GM19240 (cell line): ENCODE results near the gene GGPS1.

DNA sequence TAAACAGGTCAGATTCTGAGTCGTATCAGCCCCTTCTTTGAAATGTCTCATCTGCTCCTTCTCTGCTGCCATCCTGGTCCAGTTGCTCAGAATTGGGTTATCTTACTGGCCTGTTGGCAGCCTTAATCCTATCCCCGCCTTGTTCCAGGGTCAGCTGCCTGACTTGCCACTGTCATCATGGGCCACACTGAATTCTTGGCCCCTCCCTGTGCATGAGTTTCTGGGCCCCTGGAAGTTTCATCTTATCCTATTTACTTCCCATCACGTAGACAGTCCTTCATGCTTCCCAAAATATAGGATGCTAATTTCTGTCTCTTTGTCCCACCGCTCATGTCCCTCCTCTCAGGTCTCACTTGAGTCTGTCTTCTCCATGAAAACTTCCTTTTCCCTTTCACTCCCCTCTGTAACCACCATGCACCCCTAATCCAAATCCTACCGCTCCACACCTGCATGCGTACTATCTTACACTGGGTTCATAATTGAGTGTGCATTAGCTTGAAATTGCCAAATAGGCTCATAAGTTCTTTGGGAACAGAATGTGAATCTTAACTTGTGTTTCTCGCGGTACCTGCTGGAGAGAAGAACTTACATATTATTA, 23.5 kb downstream of the IRF2BP2 start:
- RRBS = no CpG with 5 or more reads among the region's 8 CpGs

DNA sequence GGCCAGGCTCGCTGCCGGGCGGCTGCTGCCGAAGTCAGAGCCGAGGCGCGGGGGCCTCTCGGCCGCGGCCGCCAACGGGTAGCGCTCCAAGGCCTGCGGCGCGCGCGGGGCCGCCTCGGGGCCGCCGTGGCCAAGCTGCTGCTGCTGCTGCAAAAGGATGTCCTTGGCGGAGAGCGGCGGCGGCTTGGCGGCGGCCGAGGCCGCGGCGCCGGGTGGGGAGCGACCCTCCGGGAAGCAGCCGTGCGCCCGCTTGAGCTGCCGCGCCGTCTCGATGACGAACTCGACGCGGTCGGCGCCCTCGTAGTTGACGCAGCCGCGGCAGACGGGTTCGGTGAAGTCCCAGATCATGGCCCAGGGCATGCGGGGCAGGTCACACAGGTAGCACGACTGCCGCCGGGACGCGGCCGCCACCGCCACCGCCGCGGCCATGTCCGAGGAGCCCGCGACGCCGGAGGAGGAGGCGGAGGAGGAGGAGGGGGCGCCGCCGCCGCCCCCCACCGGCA, 861 bp downstream of the IRF2BP2 start:
- RRBS = 1% methylated on average over 19 of the region's 76 CpGs

DNA sequence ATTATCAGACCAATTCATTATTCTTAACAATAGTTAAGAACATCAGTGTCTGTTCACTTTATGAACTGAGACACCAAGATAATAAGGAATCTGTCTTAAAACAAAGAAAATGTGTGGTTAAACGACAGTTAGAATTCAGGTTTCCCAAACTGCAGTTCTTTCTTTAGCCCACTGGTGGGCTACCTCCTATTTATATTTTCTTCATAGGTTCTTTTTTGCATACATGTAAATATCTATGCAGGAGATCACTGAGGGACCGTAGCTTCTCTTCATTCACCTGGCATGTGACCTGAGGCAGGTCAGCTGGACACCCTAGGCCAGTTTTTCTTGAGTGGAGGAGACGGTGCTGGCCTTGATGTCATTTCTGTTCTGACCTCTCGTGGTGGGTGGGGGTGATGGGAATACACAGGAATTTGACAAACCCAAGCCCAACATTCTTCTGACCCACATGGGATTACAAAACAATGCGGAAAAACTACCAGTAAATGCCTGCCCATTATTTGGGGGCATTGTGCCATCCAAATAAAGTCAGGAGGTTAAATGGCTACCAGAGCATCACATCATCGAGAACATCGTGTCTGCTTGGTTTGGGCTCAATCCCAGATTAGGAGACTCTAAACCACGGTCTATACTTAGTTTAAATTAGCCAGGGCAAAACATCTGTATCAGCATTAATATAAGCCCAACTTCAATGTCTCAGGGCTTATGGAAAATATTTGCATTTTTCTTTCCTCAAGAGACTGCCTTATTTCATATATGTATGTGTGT, 7.2 kb upstream of the IRF2BP2 start:
- RRBS = no CpG with 5 or more reads among the region's 8 CpGs

- RRBS = no CpG with 5 or more reads among the region's 5 CpGs
These were observed 90.1 kb upstream of the IRF2BP2 start for GRCh38 chr1:234699983-234700539.

GRCh38 chr1:234707485-234708017, 97.6 kb upstream of the IRF2BP2 start:
- RRBS = no CpG with 5 or more reads among the region's 4 CpGs

GRCh38 chr1:234725091-234725763, 115.2 kb upstream of the IRF2BP2 start:
- RRBS = no CpG with 5 or more reads among the region's 7 CpGs

DNA sequence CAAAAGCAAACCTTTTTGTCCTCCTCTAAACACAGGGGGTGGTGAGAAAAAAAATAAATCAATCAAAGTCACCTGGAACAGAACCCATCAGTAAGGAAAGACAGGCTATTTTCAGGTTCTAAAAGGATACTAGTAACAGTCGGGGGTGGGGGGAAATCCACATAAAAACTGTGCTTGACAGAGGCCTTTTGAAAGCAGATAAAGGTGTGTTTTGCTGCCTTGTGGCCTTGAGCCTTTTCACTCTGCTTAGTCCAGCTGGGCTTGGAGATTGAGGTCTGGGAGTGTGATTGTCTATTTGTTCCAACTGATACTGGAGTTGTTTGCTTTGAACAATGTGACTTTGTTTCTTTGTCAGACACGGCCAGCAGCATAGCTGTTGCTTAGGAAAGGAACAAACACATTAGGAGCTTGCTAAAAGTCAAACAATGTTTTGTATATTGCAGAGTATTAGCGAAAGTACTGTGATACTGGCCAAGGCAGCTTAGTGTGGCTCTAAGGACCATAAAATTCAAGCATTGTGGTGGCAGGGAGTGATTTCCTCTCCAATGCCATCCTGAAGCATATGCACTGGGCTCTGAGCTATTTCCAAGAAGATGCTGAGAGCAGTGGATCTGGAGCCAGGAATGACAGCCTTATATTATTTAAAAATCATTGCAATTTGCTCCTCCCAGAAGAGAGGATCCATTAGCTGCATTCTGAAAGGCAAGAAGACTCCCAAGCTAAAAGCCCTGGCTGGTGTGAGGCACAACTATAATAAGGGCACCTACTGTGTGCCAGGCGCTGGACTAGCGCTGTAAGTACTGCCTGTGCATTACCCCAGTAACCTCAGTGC, 141.3 kb upstream of the IRF2BP2 start:
- RRBS = no CpG with 5 or more reads among the region's 5 CpGs

DNA sequence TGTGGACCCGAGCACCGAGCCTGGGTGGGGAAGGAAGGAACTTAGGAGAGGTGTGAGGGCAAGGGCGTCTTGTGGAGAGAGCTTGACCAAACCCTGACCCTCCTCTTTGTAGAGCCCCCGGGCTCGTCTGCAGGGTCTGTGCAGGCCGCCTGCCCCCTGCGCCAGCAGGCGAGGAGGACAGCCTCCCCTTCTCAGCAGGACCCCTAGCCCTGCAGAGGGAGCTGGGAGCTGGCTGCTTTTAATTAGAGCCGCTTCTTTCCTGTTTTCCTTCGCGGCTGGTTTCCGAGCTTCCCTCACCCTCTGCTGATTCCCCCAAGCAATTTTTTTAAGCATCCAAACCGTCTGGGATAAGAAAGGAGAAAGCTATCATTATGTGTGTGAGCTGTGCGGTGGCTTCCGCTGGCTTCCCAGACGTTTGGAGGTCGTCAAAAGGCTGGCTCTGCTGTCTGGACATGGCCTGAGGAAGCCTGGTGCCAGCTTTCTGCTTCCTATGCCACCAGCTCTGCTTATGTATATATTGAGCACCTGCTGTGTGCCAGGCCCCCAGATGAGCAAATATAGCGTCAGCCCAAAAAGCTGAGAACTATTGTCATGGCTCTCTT, 160.2 kb upstream of the IRF2BP2 start:
- RRBS = no CpG with 5 or more reads among the region's 18 CpGs

- RRBS = 67% methylated on average over 7 of the region's 16 CpGs
These were observed 252.9 kb upstream of the IRF2BP2 start for GRCh38 chr1:234862777-234863461.

- RRBS = no CpG with 5 or more reads among the region's 13 CpGs
These were observed 259.0 kb downstream of the TOMM20 start for GRCh38 chr1:234869533-234870223.

DNA sequence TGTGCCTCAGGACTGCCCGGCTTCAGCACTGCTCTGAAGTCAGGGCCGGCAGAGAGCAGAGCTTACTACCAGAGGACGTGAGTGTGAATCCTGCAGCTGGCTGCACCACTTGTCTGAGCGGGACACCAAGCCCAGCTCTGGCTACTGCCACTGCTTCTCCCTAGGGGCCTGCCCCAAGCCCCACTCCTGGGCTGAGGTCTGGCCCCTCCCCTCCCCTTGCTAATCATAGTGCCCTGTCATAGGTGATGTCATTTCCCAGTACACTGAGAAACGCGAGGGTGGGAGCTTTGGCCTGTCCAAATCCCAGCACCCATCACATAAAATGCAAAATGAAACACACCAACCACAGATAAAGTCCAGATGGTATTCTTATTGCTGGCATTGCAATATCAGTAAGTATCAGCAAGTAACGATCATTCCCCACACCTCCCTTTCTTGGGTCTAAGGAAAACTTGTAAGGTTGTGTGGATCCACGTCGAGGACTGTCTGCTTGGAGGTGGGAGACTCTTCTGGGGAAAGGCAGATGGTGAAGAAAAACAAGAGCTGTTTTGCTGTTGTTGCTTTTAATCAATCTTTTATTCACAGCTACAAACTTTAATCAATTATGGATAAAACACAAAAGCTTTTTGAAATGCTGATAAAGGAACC, 77.7 kb downstream of the TOMM20 start:
- RRBS = no CpG with 5 or more reads among the region's 9 CpGs

DNA sequence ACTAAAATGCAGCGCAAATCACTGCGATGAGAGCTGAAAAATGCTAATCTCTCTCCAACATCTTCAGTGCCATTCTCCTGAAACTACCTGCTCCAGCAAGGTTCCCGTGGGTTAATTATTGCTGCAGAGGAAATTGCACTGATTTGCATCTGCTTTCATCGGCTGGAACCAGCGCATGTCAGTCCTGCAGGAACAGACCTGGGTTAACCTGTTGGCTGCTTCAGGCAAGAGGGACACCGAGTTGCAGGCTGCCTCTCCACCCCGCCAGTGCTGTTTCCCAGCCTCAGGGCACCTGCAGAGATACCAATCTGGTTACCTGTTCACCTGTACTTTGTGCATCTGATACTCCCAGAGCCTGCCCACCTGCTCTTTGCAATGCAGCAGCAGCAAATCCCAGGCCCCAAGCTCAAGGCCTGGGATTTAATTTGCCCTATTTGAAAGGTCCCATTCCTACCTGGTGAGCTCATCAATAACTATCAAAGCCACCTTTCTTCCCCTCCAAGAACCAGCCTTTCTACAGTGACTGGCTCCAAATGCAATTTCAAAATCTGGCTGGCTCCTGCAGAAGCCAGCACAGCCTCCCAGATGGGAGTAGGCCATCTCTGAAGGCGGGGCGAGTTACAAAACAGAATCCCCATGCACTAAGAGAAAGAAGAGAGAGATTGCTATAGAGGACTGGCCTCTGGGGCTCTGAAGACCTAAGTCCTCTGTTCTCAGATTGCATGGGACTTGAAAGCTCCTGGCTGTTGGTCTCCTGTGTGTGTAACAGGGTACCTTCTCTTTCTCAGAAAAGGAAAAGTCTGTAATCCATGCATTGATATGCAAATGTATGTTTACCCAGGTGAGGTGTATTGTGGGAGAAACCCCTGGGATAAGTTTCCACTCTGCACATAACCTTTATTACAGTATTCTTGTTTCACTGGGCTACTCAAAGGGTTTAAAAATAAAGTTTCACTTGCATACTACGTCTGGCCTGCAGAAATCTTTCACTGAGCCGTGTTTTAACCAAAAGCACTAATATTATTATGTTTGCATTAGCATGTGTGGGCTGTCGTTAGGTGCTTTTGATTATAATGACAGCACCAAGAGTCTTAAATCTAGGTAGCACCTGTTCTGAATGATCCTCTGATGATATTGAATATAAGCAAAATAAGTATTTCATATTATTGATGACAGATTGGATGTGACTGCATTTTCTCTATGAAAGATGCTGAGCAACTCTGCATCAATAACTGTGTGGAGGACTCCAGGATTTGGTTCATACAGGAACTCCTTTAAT, 67.6 kb downstream of the TOMM20 start:
- RRBS = no CpG with 5 or more reads among the region's 12 CpGs

DNA sequence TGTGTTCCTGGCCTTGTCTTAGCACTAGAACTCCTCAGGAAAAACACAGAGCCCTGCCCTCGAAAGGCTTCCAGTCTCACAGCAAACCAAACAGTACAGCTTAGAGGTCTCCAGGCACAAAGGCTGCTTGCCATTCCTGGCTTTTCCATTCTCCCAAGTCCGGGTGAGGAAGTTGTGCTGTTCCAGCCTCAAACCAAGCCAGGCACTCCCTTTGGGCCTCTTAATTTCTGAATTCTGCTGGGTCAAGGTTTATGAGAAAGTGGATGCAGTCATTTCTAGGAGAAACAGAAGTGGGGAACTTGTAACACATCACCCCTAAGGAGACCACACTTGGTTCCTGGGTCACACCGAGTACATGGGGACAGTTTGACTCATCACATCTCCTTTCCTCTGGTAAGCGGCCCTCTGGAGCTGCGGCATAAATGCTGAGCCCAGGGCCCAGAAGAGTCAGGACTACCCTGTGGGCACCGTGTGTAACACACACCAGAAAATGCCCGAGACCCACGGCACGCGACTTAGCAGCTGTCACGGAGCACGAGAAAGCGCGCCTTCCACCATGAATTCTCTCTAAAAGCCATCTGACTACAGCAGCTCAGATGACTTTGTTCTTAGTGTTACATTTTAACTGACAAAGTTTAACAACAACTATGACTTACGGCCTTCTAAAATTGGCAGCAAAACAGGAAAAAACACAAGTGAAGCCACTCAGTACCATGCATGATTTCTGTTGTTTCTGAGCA, 51.1 kb downstream of the TOMM20 start:
- RRBS = no CpG with 5 or more reads among the region's 15 CpGs

DNA sequence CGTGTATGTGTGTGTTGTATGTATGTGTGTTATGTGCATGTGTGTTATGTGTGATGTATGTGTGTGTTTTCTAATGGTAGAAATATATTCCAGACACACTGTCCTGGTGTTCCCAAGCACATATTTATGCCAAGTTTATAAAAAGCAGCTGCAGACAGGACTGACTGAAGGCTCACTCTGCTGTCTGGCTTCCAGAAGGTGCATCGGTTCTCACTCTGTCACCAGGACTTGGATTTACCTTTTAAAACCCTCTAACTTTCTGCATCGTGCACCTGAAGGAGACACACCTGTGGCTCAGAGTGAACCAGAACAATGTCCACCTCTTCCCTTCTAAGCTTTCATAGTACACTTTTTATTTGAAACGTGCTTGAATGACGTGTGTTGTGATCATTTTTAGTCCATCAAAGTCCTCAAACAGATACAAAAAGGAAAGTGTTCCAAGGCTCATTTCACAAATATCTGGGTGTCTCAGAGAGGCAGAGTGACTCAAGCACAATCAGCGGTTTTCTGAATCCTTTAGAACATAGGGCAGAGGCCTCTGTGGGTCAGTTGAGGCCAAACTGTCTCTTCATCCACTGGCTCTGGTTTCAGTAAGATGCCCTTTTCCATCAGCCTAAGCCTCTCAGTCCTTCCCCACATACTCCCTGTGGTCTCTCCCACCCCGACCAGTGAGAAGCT, 49.8 kb downstream of the TOMM20 start:
- RRBS = no CpG with 5 or more reads among the region's 7 CpGs

DNA sequence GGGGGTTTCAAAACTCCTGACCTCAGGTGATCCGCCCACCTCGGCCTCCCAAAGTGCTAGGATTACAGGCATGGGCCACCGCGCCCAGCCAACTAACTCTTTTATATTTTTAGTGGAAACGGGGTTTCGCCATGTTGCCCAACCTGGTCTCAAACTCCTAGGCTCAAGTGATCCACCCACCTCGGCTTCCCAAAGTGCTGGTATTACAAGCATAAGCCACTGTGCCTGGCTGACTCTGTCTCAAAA, 26.2 kb downstream of the ARID4B start:
- RRBS = no CpG with 5 or more reads among the region's 7 CpGs

GRCh38 chr1:235328384-235329111, at the start of gene GGPS1:
TSS of gene GGPS1 (plus strand) at chr1:235328570.
- RRBS = 2% methylated on average over 20 of the region's 48 CpGs

- RRBS = no CpG with 5 or more reads among the region's 2 CpGs
These were observed 14.5 kb downstream of the B3GALNT2 start for GRCh38 chr1:235489556-235490367.

- RRBS = 12% methylated on average over 9 of the region's 28 CpGs
These were observed 1.2 kb downstream of the GNG4 start for GRCh38 chr1:235648286-235648817.

GRCh38 chr1:235650129-235650876, 719 bp upstream of the GNG4 start:
- RRBS = 7% methylated on average over 36 of the region's 77 CpGs

DNA sequence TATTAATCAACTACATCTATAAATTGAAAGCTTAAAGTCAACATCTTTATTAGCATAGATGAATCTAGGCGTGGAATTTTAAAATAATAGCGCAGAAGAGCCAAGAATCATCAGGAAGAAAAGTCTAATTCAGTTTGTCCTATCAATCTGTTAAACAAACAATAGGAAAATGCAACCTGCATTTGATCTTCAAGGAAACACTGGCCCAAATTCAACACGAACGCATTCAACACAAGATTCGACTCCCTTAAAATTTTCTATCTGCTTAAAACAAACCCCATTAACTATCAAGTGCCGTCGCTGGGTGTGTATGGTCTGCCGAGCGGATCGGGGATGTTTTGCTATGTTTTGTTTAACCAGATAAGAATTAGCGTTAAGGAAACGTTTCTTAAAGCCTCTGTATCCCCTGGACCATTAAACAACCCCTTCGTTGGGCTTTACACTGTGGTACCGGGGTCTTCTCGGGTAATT, 983 bp downstream of the LYST start:
- RRBS = 3% methylated on average over 2 of the region's 15 CpGs